ENCODE results near the gene CXCL5.

- RRBS = no CpG with 5 or more reads among the region's 12 CpGs
These were observed 8.8 kb upstream of the RUFY3 start for GRCh38 chr4:70712609-70713687.

DNA sequence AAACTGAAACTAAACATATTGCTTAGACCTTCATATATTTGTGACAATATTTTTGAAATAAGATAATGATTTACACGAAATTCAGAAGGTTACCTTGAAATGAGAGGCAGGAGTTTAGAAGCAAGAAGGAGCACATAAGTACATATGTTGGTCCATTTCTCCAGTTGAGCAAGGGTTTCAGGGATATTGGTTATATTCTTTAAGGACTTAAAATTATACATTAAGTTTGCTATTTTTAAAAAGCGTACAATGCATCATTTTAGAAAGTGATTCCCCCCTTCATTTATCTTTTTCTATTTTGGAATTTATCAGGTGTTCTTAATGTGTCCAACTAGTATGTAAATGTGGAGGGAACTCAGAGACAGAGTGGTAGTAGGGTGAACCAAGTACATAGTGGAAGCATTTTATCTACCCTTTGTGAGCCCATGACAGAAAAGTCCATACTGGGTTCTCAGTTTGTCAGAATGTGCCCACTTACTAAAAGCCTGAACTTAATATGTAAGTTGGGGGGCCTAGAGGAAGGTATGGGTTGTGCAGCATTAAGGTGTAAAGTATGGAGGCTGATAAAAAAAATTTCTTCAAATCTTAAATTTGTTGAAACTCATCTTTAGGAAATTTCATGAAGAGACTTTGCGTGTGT, 4.7 kb upstream of the RUFY3 start:
- RRBS = no CpG with 5 or more reads among the region's 3 CpGs

DNA sequence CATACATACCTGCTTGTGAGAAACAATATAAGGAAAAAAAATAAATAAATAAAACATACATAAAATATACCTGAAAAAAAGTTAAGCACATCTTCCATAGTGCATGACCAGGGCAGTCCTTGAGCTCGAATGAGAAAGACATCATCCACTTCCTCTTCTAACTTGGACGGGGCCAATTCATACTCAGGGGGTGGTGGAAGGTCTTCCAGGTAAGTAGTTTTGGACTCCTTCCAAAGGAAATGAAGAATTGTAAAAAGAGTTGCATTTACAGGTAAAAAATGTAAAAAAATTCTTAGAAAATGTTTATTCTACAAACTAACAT, 3.6 kb downstream of the GRSF1 start:
- RRBS = no CpG with 5 or more reads among the region's 2 CpGs

- RRBS = 2% methylated on average over 25 of the region's 56 CpGs
These were observed 607 bp upstream of the SLC4A4 start for GRCh38 chr4:71186326-71186977.

- RRBS = no CpG with 5 or more reads among the region's 9 CpGs
These were observed 42.4 kb downstream of the SLC4A4 start for GRCh38 chr4:71229390-71229990.

- RRBS = no CpG with 5 or more reads among the region's 4 CpGs
These were observed 43.2 kb downstream of the SLC4A4 start for GRCh38 chr4:71230187-71230667.

DNA sequence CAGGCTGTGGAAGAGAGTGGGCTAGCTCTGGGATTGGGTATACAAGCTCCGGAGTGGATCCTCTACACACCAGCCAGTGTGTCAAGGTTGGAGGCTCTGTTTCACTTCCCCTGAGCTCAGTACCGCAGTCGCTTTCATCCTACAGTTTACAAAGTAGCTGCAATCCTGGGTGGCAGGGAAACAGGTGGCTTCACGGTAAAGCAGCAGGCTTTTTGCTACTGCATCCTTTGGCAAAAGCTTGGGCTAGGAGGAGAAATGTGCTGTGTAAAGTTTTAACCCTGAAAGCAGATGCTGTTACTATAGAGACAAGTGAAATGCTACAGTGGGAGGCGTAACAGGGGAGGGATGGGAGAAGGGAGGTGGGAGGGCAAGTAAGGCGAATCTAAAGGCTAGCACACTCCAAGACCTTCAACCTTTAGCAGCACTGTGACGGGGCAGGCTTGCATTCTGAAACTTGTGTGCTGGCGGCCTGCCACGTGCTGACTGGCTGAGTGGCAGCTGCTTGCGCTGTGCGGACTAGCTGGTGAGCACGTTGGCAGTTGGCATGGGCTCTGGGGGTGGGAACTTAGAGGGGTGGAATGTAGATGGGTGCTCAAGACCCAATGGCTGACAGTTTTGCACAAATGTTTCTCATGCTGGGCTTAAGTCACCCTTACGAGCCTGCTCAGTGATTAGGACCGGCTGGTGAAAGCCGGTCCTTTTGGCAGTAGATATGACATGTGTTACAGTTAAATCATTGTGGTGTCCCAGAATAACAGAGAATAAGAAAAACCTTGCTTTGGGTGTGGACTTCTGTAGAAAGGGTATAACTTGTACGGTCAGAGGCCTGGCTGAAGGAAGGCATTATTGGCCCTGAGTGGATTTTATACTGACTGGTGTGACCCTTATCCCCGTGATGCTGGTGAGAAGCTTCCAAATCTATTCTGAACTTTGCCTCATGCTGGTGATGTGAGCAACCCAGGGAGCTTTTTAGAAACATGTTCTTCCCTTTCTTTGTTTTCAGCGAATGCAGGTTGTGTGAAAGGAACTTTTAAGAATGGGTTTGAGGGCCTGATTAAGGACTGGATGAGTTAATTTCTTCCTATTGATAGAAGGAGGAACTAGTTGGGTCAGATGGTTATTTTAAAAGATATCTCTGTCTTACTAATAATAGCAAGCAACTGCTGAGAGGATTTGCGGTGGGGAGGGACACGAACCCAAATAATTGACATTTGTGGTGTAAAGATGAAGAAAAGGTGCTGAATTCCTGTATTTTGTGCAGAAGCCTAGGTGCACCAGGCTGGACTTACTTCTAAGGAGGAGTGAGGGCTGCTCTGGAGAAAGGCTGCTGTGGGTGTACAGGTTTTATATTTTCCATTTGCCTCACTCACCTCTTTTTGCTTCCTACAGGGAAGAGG, 44.2 kb downstream of the SLC4A4 start:
- RRBS = no CpG with 5 or more reads among the region's 20 CpGs

GRCh38 chr4:71255023-71255503, 68.0 kb downstream of the SLC4A4 start:
- RRBS = no CpG with 5 or more reads among the region's 5 CpGs

- RRBS = no CpG with 5 or more reads among the region's 1 CpG
These were observed 165.6 kb downstream of the NPFFR2 start for GRCh38 chr4:72197523-72197722.

DNA sequence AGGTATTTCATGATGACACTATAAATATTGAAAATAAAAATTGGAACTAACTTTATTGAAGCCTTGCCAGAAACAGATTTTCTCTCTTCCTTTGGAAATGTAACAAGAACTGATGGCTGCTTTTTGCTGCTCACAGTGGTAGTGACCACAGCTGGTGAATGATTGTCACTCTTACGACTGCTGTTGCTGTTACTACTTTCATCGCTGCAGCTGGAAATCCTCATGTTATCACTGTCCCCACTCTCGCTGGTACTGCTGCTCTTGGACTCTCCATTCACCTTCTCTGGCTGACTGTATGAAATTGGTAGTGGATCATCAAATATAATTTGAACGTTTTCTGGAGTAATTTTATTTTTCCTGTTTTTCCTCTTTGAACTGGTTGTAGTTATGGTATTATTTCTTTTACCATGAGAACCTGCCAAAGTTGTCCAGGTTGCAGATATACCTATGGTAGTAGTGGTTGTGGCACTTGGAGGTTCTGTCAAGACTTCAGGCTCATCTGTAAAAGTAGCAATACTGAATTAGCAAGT, 28.6 kb upstream of the COX18 start:
- RRBS = no CpG with 5 or more reads among the region's 4 CpGs

DNA sequence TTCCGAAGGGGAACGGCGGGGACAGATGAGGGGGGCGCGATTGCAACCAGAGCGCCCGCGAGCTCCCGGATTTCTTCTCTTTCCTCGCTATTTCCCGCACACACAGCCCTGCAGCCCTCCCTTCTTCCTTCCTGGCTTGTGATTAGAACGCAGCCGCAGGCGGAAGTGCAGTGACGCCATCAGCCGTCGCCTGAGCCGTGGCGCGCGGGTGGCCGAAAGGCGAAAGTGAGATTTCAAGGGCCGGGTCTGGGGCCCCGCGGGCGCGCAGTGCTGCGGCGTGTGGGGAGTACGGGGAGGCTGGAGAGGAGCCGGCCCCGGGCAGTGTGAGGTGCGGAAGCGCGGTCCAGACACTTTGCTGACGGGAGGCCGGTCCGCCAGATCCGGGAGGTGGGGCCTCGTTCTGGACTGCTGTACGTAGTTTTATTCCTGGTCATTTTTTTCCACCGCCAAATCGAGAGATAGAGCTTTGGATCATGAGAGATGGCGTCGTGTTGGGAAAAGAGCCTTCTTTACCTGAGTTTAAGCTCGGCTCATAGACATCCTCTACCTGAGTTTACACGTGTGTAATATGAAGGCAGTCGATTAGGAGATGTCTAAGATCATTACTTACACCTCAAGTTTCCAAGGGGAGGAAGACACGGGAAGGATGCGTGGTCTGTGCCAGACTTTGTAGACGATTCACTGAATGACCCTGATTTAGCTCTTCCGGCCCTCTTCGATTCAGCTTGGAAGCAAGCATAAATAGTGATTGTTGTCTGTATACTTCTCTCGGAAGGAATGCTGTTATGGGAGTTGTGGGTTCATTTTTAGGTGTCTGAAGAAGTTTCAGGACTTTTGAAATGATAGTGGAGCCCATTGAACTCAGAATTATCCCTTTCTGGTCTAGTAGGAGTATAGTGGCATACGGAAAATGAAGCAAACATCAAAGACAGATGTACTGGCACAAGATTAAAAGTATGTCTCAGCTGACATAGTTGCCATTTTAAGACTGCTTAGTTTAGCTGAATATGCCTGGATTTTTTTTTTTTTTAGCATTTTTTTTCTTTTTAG, 726 bp upstream of the ANKRD17 start:
- RRBS = 4% methylated on average over 15 of the region's 56 CpGs

- RRBS = no CpG with 5 or more reads among the region's 4 CpGs
These were observed 39.3 kb downstream of the AFM start for GRCh38 chr4:73520795-73521268.

DNA sequence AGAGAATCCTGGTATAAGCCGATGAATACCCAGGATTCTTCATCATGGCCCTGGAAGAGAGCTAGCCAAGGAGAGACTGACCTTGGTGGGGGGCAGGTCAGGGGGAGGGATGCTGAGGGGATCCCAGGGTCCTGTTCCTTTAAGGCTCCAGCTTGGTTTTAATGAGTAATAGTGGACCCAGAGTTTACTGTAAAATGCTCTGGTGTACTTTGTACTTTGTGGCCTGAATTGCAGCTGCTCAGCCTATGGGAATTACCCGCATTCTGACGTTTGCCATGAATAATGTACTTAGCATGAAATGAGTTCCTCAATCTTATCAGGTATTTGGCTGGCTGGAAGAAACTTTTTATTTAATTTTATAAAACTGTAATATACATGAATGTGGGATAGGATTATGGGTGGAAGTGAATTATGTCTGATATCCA, 16.8 kb downstream of the RASSF6 start:
- RRBS = no CpG with 5 or more reads among the region's 3 CpGs

DNA sequence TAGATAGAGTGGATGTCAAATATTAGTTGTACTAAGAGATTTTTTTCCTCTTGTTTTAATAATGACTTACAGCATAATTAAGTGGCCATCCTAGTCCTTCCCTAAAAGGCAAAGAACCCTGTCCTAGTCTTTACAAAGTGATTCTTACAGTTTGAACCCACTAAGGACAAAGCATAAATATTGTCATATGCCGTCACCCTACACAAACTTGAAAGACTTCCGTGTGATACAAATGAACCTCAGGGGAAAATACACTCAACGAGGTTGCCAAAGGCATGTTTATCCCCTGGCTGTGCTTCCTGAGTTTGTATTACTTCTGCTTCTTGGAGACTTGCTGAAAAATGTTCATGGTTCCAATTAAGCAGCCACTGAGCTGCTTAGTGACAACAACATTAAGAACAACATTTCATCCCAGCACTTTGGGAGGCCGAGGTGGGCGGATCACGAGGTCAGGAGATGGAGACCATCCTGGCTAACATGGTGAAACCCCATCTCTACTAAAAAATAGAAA, 16.4 kb downstream of the RASSF6 start:
- RRBS = no CpG with 5 or more reads among the region's 6 CpGs

GRCh38 chr4:73707680-73708208, 32.6 kb upstream of the CXCL8 start:
- RRBS = no CpG with 5 or more reads among the region's 5 CpGs

DNA sequence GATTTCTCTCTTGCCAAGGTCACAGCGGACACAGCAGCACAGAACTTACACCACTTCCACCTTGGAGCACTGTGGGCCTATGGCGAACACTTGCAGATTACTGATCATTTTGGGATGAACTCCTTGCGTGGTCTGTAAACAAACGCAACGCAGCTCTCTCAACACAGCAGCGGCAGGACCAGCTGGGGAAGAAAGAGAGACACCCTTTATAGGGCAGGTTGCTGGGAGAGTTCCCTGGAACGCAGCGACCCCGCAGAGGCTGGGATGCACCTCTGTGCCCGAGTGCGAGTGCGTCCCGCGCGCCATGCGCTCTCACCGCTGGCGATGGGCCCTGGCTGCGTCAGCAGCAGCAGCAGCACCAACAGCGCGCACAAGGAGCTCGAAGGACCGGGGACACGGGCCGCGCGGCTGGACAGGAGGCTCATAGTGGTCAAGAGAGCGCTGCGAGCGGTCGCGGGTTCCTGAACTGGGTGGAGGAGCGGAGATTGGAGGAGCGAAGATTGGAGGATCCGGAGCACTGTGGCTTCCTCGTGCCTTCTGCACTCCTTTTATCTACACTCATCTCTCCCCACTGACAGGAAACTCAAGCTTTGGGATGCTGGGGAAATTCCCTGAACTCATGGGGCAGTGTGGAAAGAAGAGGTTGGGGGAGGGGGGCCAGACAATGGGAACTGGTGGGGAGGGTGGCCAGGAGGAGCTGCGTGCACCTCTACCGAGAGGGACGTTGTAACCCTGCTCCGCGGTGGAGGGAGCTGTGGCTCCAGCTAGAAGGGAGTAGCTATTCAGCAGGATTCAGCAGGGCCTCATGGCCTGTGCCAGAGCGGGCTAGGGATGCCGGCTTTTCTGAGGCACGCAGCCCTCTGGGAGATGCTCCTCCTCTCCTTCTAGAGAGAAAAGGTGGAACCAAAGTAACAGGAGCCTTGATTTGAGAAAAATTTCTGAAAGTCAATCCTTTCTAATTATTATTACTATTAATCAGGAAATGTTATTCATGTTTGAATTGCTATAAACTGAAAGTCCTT, at the start of gene CXCL5:
Gene CXCL5, minus strand, starts transcription at position 521 of the 1,022 bp plus-strand sequence.
- RRBS = 33% methylated on average over 3 of the region's 44 CpGs

DNA sequence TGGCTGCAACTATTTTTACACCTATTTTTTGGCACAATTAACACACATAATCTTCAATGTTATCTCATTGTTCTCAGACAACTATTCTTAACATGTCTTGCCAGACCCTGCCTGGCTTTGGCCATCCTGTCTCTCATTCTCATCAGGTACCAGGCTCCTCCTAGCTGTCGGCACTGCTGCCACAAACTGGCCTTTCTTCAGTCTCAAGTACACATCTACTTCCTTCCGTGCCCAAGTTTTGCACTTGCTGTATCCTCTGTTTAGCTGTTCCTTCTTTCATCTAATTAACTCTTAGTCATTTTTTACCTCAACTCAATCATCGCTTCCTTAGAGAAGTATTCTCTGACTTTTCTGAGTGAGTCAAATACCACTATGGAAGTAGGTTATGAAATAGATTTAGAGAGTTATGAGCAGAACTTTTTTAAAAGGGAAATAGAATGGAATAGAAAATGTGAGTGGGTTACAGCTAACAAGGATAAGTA, 19.7 kb downstream of the CXCL3 start:
- RRBS = no CpG with 5 or more reads among the region's 3 CpGs

GRCh38 chr4:74539592-74539791, 94.6 kb downstream of the AREG start:
- RRBS = no CpG with 5 or more reads among the region's 1 CpG

DNA sequence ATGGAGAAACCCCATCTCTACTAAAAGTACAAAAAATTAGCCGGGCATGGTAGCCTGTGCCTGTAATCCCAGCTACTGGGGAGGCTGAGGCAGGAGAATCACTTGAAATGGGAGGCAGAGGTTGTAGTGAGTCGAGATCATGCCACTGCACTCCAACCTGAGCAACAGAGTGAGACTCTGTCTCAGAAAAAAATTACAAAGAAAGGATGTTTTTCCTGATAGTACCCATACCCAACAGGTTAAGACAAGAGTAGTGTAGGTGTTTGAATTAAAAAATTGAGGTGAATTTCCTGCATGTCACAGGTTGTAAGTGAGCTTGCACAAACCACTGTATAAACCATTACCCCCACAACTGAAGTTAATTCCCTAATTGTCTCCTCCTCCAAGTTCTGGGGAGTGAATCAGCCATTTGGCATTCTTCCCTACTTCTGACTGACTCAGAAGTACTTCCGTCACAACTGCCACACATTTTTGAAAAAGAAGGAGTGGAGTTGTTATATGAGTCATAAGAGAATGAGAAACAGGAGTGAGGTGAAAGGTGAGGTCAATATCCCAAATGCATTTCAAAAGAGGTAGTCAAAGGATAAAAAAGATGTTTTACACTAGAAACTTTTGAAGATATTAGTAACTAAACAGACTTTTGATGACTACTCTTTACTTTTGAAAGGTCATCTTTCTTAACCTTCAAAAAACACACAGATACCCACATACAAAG, 134.6 kb downstream of the BTC start:
- RRBS = no CpG with 5 or more reads among the region's 3 CpGs

- RRBS = 1% methylated on average over 5 of the region's 19 CpGs
These were observed 759 bp downstream of the PARM1 start for GRCh38 chr4:74933696-74934054.